Trachea (tissue), 1 donor: ENCODE measurements around a stretch of chr1.

- PRO-cap = no peak
Observed at GRCh38 chr1:206637461-206637932, 2.2 kb downstream of the DYRK3 start.

DNA sequence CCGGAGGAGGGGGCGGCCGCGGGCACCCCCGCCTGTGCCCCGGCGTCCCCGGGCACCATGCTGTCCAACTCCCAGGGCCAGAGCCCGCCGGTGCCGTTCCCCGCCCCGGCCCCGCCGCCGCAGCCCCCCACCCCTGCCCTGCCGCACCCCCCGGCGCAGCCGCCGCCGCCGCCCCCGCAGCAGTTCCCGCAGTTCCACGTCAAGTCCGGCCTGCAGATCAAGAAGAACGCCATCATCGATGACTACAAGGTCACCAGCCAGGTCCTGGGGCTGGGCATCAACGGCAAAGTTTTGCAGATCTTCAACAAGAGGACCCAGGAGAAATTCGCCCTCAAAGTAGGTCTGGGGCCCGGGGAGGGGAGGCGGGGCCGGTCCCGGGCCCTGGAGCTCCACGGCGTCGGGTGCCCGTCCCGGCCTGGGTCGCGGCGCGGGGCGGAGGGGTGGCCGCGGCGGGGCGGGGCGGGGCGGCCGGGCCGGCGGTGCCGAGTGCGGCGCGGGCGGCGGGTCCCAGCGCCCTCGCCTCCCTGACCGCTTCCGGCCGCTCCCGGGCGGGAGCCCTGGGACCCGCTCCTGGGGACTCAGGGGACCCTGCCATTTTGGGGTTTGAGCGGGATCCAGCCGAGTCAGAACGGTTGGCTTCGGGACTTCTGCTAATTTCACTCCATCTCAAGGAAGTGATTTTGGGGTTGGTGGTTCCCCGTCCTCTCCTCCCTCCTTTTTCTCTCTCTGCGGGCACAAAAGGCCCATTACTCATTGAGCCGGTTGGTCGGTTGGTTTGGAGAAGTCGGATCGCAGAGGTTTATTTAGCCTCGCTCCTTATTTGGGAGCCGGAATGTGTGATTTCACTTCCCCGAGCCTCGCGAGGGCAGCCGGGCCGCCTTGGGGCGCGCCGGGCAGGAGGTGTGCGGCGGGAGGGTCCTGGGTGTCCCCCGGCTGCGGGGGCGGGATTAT, 743 bp downstream of the MAPKAPK2 start:
- PRO-cap = bidirectional peak, plus-strand start at position 447 of the sequence, minus-strand start at position 403 of the sequence; bidirectional peak, plus-strand start at position 868 of the sequence, minus-strand start at position 748 of the sequence

DNA sequence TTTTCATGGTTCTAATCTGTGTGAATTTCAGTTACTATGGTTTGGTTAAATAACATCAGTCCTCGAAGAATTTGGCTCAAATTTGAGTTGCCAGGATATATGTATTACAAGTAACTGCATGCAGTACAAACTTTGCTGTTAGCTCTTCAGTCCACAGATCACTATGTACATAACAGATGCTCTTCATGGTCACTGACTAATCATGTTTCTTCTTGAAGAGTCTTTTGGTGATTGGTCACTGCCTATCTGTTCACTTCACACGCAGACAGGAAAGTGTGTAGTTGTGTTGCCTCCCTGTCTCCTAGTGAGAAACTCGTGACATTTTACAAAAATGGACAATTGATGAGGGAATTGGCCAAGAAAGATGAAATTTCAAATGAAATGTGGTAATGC, 25.4 kb downstream of the MAPKAPK2 start:
- PRO-cap = no peak

GRCh38 chr1:206714680-206715109, 30.0 kb downstream of the MAPKAPK2 start:
- PRO-cap = no peak

GRCh38 chr1:206750323-206750698, 20.3 kb upstream of the IL19 start:
- PRO-cap = no peak

DNA sequence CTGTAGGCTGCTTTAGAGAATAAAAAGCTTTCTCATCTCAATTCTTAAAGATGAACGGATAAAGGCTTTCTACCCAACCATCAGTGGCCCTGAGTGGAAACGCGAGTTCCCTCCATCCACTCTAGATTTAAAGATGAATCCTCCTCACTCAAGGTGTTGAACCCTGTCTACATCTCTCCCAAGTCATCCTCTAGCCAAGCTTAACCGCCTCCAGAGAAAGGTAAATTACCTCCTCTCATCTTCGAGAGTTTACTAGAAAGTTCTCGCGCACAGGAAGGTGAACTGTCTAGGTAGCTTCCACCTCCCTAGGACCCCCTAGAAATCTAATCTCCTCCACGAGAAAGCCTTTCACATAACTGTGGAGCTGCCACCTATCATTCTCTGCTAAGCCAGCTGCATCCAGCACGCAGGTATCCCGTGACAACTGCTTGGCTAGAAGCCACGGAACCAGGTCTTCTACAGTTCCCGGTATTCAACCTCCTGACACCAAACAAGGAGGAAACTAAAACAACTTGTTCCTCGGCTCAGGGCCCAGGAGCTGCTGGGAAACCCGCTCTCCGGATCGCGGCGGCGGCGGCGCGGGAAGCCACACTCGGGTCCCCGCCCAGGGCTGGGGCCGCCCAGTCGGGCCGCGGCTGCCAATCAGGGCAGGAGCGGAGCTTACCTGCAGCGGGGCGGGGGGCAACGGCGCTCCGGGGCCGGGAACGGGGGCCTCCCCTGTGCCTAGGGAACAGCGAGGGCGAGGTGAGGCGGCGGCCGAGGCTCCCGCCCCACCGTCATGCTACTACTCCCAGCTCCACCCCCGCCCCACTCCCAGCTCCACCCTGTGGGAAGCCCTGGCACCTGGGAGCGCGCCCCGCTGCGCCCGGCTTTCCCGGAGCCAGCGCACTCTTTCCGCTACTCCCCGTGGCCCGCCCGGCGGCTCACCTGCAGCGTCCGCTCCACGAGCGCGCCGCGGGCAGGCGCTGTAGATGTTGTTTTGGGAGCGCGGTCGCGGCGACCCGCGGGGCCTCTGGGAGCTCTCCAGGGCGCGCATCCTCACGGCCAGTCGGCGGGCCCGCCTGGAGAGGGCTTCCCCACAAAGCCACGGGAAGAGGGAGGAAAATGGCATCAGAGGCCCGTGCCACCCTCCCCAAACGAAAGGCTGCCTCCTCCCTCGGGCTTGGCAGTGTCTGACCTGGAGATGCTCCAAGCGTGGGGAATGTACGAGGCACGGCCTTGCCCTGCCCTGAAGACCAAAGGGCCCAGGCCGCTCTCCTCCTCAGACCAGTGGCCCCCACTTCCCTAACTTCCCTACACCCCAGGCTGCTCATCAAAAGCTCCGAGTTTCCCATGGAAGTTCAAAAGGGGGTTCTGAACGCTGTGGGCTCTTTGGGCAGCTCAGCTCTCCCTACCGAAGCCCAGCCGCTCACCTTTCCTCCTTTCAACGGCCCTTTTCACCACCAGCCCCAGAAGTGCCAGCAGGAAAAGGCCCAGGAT, 12.1 kb downstream of the IL24 start:
- PRO-cap = unidirectional peak, plus-strand start at position 726 of the sequence; bidirectional peak, plus-strand start at position 955 of the sequence, minus-strand start at position 780 of the sequence

DNA sequence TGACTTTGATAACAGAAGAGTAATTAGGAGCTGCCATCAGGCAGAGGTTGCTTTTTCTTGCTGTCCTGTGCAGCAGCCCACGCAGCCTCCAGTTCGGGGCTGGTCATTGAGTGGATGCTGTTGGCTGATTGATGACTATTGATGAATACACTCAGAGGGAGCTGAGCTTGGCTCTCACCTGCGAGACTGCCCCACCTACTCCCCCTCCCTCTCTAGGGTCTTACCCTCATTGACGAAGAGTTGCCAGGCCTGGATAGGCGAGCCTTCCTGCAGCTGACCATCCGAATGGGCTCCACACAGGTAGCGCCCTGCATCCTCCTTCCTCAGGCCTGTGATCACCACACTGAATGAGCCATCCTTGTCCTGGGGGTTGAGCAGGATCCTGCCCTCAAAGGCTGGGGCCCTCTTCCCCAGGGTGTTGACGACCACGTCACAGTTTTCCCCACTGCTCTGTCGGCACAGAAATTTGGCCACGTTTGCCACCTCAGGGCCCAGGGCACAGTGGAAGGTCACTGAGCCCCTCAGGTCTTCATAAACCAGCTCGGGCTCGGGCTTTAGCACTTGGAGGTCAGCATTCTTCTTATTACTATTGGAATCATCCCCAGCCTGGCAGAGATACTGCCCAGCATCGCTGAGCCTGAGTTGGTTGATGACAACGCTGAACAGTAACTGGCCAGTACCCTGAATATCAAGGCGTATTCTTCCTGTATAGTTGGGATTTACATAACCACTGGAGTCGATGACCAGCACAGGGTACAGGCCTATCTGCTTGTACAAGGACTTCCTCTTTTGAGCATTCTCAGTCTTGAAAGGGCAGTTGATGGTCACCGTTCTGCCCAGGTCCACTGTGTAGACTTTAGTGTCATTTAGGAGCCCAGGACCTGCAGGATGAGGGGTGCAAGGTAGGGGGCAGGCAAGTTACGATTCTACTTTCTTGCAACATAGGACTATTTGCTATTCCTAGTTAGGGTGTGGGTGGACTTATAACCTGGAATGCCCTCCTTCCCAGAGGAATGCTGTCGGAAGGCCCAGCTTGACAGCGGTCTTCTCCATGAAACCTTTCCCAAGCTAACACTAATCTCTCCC, 9.1 kb downstream of the PIGR start:
- PRO-cap = no peak

- PRO-cap = unidirectional peak, plus-strand start at chr1:206978580
Observed at GRCh38 chr1:206978172-206978698, 8.0 kb upstream of the FCAMR start.

DNA sequence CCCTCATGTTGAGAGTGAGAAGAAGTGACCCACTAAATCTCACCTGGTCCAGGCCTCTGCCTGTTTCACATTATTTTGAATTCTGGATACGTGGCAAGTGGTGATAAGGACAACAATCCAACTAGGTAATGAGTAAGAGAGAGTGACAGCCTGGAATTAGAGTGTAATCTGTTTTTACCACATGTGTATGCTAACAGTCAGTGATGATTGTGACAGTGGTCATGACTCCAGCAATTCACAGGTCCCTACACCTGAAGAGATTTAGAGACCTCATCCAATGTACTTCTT, 14.9 kb downstream of the C1orf116 start:
- PRO-cap = no peak

GRCh38 chr1:207019586-207020119, 12.9 kb downstream of the C1orf116 start:
- PRO-cap = no peak

DNA sequence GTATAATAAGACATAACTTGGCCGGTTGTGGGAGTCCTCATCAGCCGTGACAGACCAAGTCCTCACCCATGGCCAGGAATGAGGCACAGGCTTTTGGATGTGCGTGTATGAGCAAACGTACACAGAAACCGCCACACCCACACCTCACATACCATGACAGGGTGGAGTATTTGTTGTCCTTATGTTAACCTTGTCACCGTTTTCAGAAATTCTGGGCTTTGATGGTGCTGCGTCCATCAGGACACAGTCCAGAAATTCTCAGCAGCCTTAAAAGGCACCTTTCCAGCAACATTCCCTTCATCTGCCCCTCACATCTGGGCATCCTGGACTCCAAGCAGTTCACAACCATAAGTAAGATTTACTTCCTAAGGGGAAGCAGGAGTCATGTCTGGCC, 12.4 kb downstream of the C1orf116 start:
- PRO-cap = bidirectional peak, plus-strand start at position 205 of the sequence, minus-strand start at position 80 of the sequence

DNA sequence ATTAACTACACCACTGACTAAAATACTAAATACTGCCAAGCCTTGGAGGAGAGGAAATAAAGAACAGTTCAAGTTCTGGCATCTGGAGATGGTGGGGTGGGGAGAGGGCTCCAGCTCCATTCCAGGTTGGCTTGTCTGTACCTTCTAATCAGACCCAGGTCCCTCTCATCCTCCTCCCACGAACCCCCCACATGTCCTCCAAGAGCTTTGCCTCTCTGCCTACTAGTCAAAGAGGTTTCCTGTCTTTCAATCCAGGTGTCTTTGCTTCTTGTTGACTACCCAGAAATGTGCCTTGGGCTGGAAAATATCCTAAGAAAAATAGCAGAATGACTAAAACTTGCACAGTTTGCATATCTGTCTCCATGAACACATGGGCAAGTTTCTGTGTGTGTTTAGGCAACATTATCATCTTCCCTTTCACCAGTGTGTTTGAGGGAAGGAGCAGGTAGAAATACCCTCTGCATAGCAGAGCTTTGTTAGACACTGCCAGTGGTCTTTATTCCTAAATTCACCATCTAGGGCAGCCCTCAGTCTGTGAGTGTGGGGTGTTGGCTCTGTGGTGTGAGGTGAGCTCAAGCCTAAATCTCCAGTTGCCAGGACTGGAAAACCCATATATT, 1.6 kb downstream of the C1orf116 start:
- PRO-cap = no peak

- PRO-cap = no peak
Observed at GRCh38 chr1:207058187-207058639, 5.1 kb downstream of the PFKFB2 start.

DNA sequence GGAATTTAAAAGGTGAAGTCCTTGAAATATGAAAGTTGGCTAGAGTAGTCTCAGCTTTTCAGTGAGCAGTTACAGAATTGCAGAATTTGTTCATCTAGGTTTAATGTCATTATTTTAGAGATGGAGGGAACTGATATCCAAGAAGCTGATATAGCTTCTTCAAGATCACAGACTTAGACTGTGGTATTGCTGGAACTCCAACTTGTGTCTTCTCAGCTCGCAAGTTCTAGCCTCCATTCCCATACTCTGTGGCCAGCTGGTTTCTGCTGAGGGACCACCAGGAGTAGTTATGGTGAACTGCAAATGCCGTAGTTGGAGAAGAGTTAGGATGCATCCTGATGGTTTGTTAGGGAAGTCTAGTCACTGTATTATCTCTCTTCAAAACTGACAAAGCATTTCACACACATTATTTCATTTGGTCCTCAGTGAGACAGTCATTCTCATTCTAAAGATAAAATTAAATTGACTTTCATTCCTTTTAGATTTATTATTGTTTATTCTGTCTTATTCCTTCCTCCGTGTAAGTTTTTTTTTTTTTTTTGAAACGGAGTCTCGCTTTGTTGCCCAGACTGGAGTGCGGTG, 2.0 kb downstream of the C4BPA start:
- PRO-cap = no peak

GRCh38 chr1:207330868-207331458, 9.5 kb downstream of the CD55 start:
- PRO-cap = no peak

DNA sequence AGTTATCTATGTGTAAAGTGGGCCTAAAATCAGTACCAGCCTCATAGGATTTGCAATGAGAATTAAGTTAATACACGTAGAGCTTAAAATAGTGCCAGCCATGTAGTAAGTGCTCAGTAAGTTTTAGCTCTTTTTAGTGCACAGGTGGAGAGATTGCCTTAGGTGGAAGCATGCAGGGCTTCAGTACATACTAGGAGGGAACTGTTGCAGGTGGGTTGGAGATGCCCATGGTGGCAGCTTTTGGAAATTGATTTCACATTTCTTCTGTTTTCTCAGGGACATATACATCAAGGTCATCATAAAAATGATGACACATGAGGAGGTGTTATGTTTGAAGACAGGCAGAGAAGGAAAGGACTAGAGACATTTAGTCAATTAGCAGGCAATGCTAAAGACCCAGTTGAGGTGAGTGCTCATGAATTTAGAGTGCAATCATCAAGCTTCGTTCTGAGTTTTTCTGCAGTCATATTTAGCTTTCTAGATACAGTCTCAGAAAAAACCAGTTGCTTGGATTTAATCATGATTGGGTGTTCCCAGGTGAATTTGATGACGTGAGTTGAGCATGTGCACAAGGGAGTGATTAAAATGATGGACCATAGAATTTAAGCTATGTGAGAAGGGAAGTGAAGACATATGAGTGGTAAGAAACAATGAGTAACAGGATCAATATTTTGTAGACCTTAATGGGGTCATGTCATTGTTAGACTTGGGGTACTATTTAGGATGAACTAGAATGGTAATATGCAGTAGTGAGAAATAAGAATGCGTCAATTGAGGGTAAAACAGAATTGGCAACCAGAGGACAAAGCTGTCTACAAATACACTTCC, 41.1 kb downstream of the CD55 start:
- PRO-cap = no peak

- PRO-cap = no peak
Observed at GRCh38 chr1:207635321-207636061, 9.4 kb upstream of the CR1L start.

- PRO-cap = no peak
Observed at GRCh38 chr1:207753835-207755018, 2.4 kb downstream of the CD46 start.

GRCh38 chr1:207798977-207800054, 47.5 kb downstream of the CD46 start:
- PRO-cap = no peak

DNA sequence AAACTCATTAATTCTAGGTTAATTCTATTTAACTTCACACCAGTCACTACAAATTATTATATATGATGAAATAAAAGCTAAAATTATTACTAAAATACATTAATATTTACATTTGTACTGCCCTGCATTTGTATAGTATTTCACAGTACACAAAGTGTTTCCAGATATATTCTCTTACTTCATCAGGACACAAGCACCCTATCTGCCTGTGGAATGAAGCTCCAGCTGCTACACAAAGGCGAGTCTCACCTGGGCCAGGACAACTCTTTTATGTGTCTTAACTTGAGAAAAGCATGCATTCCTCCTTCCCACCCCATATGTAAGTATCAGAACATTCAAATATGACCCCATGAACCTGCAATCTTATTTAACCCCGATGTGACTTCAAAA, 50.9 kb downstream of the CD46 start:
- PRO-cap = no peak